ENCODE measurements around a stretch of chr2.

- PRO-cap, result no peak
- RAMPAGE, long total RNA, 3 experiments, result no peak in any of the 3 experiments
Measured at GRCh38 chr2:196983284-196983720, 56.8 kb upstream of the PGAP1 start.

GRCh38 chr2:197158214-197158515 lies 152.4 kb downstream of the ANKRD44 start:
- PRO-cap, result no peak
- RAMPAGE, long total RNA, 3 experiments, result no peak in any of the 3 experiments

DNA sequence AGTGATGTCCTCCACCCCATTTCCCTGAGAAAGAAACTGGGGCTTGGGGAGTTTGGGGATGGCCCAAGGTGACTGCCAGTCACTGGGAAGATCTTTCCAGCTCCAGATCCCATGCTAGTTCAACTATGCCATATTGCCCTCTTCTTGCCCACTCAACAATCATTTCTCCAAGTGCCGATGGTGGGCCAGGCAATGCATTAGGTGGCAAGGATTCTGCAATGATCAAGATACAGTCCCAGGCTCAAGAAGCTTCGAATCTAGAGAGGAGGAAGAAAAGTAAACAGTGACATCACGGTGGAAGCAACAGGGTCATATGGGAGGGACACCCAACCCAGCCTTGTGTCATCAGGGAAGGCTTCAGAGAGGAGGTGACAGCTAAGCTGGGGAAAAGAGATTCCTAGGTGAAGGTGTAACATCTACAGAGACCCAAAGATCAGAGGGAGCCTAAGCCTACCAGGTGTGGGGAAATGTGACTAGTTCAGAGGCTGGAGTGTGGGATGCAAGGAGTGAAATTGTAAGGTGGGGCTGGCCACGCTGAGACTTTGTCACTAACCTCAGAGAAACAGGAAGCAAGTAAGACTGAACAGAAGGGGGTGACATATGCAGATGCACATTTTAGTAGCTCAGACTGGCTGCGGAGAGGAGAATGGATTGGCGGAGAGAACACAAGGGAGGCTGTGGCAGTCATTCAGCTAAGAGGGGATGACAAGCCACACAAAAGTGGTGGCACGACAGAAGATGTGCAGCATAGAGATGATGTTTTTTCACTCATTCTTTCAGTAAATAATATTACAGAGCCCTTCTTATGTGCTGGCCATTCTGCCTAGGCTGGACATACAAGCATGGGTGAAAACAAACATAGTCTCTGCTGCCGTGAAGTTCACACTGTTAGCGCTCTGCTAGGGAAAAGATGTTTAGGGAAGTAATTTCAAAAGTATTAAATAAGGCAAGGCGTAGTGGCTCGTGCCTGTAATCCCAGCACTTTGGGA lies 104.8 kb downstream of the ANKRD44 start:
- PRO-cap, result no peak
- RAMPAGE, long total RNA, 3 experiments, result no peak in any of the 3 experiments

GRCh38 chr2:197322742-197323262 lies 12.2 kb upstream of the ANKRD44 start:
- PRO-cap, result no peak
- RAMPAGE, long total RNA, 3 experiments, result no peak in any of the 3 experiments

- PRO-cap, result no peak
- RAMPAGE, long total RNA, 3 experiments, result no peak in any of the 3 experiments
Measured at GRCh38 chr2:197328555-197328891, 17.9 kb upstream of the ANKRD44 start.

- PRO-cap, result no peak
- RAMPAGE, long total RNA, 3 experiments, result no peak in any of the 3 experiments
Measured at GRCh38 chr2:197442765-197443285, 8.0 kb upstream of the SF3B1 start.

GRCh38 chr2:197494056-197495065 lies 5.3 kb downstream of the HSPD1 start:
- PRO-cap, result no peak
- RAMPAGE, long total RNA, 3 experiments, result no peak in any of the 3 experiments

GRCh38 chr2:197599351-197599658 lies 76.1 kb downstream of the RFTN2 start:
- PRO-cap, result no peak
- RAMPAGE, long total RNA, 3 experiments, result no peak in any of the 3 experiments

DNA sequence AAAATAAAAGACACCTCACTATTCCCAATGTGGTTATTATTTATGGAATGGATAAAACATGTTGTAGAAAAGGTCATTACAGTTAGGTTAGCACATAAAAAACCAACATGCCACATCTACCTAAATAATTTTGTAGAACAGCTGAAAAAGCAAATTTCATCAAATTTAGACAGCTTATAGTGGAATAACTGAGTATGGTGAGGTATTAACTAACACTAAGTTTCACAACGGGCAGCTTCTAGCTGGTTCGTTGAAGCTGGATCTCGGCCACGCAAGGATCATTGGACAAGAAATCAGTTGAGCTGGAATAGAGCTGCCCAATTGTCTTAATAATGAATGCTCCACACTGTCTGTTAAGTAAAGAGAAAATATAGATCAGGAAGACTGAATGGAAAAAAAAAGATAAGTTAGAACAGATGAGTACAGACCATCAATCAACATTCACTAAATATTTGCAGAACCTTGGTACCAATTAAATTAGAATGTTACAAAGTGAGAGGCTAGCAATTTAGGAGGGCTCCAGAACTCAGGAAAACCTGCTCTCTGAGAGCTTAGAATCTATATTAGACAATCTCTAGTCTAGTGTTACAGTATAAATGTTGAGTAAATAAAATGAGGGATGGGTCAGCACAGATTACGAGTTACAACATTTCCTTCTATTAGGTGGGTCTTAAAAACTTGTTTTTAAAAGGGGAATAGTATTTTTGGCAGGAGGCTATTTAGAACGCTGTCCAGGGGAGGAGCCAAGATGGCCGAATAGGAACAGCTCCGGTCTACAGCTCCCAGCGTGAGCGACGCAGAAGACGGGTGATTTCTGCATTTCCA lies 23.3 kb downstream of the MARS2 start:
- PRO-cap, result no peak
- RAMPAGE, long total RNA, 3 experiments, result no peak in any of the 3 experiments

DNA sequence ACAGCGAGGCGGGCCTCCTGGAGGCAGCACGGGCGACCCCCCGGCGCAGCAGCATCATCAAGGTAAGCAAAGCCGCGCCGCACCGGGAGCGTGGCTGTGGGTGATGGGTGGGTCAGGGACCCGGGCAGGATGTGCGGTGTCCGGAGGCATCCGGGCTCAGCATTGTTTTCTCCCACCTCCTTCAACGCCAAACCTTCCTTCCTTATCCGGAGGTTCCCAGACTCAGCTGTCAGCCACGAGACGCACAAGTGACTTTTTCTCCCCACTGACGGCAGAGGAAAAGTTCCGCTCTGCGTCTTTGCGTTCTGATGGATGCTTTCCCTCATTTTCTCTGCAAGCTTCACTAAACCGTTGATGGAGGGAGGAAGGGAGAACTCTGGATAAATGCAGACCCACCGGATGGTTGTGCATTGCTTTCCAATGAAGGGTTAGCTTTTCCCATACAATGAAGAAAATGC lies 914 bp downstream of the PLCL1 start:
- PRO-cap, result bidirectional peak, plus-strand start at position 259 of the sequence, minus-strand start at position 250 of the sequence
- RAMPAGE, long total RNA, 3 experiments, result no peak in any of the 3 experiments

DNA sequence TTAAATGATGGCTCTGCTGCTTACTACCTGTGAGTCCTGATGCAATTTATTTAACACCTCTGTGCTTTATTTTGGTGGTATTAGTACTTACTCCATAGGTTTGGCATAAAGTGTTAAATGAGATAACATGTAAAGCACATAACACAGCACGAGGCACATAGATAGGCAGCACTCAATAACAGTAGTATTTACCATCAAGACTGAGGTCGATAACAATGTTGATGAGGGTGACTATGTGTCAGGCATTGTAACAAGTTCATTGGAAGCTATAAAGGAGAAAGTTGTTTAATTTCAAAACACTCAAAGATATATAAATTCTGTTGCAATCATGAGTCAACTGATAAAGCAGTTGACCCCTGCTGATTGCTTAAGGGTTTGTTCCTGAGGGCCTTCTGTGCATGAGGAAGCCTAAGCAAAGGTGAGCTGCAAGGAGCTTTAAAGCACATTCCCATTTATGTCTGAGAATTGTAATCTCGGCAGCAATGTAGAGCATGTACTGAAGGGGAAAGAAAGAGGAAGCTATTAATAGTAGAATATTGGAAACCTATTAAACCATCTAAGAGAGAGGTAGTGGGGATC lies 760.5 kb downstream of the SATB2 start:
- PRO-cap, result no peak
- RAMPAGE, long total RNA, 3 experiments, result no peak in any of the 3 experiments

DNA sequence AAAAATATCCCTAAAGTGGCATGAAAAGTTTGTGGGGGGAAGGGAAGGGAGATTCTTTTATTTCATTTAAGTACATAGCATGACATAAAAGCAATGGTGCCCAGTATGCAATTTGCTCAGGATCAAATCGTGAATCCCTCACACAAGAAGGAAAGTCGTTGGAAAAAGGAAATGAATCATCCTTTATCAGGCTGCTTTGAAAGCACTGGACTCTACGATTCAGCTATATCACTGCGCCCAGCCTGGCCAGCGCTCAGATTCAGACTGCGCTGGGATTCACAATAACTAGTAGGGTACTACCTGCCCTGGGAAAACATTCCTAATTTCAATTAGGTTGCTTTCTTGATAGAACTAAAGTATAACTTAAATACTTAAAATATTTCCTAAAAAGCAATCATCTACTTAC lies 25.8 kb downstream of the SATB2 start:
- PRO-cap, result no peak
- RAMPAGE, long total RNA, 3 experiments, result no peak in any of the 3 experiments

- PRO-cap, result no peak
- RAMPAGE, long total RNA, 3 experiments, result no peak in any of the 3 experiments
Measured at GRCh38 chr2:199459003-199459202, 1.2 kb upstream of the SATB2 start.

GRCh38 chr2:199460139-199460296 lies 2.3 kb upstream of the SATB2 start:
- PRO-cap, result no peak
- RAMPAGE, long total RNA, 3 experiments, result no peak in any of the 3 experiments

DNA sequence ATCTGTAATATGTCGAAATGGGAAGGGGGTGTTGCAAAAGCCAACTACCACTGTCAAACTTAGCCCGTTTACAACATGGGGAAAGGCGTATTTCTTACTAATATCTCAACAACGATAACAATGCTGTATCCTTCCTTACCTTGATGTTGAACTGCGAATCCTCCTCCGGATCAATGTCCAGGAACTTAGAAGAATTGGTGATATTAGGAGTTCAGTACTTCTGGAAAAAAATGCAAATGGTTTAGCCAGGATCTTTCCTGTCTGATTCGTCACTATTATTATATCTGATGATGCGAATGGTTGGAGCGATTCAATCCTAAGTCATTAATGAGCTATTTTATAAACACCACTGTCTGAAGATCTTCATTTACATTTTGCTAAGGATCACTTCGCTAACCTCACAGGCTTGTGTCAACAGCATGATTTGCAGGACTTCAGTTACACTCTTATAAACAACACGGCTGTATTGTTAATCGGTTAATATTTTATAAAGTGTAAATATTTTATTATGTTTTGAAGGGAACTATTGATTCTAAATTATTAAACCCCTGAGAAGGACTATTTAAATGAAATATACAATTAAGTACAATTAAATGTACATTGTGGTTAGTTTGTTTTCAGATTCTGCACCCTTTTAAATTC lies 2.7 kb upstream of the SATB2 start:
- PRO-cap, result no peak
- RAMPAGE, long total RNA, 3 experiments, result no peak in any of the 3 experiments

GRCh38 chr2:199477371-199477865 lies 19.7 kb upstream of the SATB2 start:
- PRO-cap, result no peak
- RAMPAGE, long total RNA, 3 experiments, result no peak in any of the 3 experiments

- PRO-cap, result no peak
- RAMPAGE, long total RNA, 3 experiments, result no peak in any of the 3 experiments
Measured at GRCh38 chr2:199738698-199739107, 112.3 kb downstream of the FTCDNL1 start.

DNA sequence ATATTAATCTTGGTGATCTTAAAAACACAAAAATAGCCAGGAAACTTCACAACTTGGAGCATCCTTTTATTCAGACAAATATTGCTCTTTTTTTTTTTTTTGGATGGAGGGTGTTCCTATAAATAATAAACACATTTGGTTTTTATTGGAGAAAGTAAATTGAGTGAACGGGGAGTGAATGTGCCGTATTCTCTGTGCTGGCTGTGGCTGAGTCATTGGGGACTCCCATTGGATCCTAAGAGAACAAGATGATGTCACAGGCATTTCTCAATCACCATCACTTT lies 150.1 kb upstream of the SPATS2L start:
- PRO-cap, result unidirectional peak, minus-strand start at position 199 of the sequence
- RAMPAGE, long total RNA, 3 experiments, result no peak in any of the 3 experiments

- PRO-cap, result no peak
- RAMPAGE, long total RNA, 3 experiments, result no peak in any of the 3 experiments
Measured at GRCh38 chr2:200174219-200175420, 131.9 kb upstream of the SPATS2L start.

- PRO-cap, result no peak
- RAMPAGE, long total RNA, 3 experiments, result no peak in any of the 3 experiments
Measured at GRCh38 chr2:200222772-200223094, 83.8 kb upstream of the SPATS2L start.

Data from tibial nerve (tissue), 3 donors.